Camera-type eye (tissue), 1 donor: ENCODE measurements around a stretch of chr16.

GRCh38 chr16:75647917-75648832 is 602 bp downstream of the TERF2IP start:
- RAMPAGE, long total RNA, result no peak

DNA sequence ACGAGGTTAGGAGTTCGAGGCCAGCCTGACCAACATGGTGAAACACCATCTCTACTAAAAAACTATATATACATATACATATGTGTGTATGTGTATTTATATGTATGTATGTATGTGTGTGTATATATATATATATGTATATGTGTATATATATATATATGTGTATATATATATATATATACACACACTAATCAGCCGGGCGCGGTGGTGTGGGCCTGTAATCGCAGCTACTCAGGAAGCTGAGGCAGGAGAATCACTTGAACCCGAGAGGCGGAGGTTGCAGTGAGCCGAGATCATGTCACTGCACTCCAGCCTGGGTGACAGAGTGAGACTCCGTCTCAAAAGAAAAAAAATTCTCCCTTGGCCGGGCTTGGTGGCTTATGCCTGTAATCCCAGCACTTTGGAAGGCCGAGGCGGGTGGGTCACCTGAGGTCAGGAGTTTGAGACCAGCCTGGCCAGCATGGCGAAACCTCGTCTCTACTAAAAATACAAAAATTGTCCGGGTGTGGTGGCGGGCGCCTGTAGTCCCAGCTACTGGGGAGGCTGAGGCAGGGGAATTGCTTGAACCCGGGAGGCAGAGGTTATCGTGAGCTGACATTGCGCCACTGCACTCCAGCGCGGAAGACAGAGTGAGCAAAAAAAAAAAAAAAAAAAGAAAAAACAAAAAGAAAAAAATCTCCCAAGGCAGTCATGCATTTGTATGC is 1.1 kb downstream of the SYCE1L start:
- RAMPAGE, long total RNA, result no peak

GRCh38 chr16:77663686-77664045 is 58.6 kb upstream of the NUDT7 start:
- RAMPAGE, long total RNA, result no peak

GRCh38 chr16:77722163-77722449 is 208 bp upstream of the NUDT7 start:
- RAMPAGE, long total RNA, result no peak

DNA sequence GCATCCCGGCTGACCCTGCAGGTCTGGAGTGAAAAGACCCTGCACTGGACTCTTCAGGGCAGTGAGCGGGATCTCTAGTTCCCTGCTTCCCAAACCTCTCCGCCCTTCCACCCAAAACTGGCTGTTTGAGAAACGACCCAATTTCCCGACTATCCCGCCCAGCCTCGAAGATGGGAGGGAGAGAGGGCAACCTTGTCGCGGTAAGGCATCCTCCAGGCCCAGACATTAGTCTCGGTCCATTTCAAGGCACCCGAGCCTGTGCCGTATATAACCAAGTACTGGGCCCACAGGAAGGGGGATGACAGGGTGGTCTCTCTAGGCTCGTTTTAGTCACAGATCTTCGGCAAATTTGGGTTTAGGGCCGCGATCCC is 339 bp upstream of the VAT1L start:
- RAMPAGE, long total RNA, result no peak

GRCh38 chr16:77863315-77863956 is 75.1 kb downstream of the VAT1L start:
- RAMPAGE, long total RNA, result no peak

DNA sequence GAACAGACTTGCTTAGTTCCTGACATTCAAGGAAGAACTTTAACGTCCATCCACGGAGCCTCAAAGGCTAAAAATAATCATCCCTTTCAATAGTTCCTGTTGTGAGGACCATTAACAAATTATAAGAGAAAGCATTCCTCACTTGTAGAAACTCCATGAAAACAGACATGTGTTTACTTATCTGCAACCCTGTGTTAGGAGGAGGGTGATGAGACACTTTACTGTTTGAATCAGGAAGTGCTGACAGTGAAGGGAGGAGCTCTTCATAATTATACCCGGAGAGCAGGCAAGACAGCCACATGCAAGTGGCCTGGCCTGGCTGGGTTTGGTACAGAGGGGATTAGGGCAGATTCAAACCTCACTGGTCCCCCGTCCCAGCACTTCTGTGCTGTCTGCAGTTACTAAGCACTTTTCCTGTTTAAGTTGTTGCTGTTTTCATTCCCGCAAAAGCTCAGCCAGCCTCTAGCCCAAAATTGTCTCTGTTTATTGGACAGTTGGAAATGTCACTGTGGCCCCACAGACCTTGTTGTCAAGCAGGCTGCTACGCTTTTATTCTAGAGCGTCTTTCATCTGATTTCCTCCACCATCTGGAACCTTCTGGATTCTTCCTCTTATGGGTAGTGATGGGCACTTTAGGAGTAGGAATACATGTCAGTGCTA is 78.5 kb downstream of the WWOX start:
- RAMPAGE, long total RNA, result no peak

DNA sequence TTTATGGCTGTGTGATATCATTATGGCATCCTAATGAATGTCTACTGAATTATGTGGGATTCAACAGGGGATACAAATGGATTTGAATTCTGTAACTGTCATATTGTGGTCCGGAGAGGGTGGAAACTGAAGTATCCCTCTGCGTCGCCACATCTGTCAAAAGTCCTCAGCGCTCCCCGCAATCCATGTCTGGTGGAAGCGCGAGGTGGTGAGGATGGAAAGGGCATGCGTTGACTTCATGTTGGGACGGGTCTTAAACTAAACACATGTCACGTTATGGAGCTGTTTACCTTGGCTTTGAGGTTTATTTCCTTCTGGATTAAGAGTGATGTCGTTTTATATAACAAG is 418.0 kb downstream of the WWOX start:
- RAMPAGE, long total RNA, result no peak

- RAMPAGE, long total RNA, result no peak
These were observed 508.9 kb downstream of the WWOX start for GRCh38 chr16:78608275-78608751.

- RAMPAGE, long total RNA, result no peak
These were observed 584.4 kb downstream of the WWOX start for GRCh38 chr16:78683855-78684256.

DNA sequence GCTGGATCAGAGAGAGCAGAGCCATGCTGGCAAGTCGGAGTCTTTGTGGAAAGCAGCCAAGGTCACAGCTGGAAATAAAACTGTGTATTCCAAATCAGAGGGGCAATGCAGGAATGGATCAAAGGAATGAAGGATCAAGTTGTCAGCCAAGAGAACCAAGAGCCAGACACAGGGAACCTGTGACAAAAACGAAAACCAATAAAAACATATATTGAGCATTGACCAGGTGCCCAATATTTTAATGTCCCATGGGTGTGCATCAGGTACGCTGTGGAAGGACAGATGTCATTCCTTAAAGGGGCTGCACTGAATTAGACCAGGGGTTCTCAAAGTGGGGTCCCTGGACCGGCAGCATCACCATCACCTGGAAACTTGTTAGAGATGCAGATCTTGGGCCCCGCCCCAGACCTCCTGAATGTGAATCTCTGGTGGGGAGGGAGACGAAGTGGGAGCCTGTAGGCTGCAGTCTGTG is 596.2 kb downstream of the WWOX start:
- RAMPAGE, long total RNA, result no peak

GRCh38 chr16:79284775-79284997 is 315.9 kb downstream of the MAF start:
- RAMPAGE, long total RNA, result no peak

- RAMPAGE, long total RNA, result no peak
These were observed 38.9 kb downstream of the MAF start for GRCh38 chr16:79561651-79562094.

DNA sequence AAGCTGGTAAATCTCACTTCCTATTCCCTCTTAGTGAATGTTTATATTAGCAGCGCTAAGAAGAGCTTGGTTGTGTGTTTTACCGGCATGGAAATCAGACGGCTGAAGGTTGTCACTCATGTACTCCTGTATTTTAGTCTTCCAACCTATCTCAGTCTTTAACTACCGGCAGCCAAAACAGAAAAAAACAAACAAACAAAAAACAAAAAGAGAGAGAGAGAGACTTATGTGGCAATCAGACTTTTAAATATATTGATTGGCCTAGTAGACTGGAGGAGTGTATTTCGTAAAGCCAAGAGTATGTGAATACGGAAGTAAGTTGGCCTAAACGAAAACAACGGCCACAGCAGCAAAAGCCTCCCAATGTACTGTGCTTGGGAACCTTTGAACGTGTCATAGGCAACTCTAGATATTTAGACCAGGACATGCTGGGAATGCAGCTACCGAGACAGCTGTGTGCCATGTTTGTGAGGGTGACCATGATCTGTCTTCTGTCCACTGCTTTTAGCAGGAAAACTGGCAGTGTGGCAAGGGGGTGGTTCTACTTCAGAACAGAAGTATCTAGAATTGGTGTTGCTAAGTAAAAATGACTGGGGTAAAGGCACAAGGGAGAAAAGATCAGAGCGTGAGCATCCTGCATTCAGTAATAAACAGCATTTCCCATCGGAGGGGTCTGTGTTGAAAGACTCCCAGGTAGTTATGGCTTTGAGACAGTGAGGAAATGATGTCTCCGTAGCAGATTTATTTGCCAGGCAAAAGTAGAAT is 7.5 kb downstream of the MAF start:
- RAMPAGE, long total RNA, result no peak

DNA sequence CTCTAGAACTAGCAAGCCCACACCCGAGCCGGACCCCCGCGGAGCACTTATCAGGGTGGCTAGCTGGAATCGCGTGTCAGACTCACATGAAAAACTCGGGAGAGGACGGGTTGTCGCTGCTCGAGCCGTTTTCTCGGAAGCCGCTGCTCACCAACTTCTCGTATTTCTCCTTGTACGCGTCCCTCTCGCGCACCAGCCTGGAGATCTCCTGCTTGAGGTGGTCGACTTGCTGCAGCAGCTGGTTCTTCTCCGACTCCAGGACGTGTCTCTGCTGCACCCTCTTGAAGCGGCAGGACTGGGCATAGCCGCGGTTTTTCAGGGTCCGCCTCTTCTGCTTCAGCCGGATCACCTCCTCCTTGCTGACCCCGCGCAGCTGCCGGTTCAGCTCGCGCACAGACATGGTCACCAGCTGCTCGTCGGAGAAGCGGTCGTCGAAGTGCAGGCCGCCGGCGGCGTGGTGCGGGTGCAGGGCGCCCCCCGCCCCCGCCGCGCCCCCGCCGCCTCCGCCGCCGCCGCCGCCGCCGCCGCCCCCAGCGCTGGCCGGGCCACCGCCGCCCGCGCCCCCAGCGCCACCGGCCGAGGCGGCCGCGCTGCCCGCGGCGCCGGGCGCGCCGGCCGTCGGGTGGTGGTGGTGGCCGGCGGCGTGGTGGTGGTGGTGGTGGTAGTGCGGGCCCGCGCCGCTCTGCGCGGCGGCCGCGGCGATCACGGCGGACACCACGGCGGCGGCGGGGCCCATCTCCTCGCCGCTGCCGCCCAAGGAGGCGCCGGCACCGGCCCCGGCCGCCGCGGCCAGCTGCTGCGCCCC is 1.6 kb downstream of the MAF start:
- RAMPAGE, long total RNA, result no peak

DNA sequence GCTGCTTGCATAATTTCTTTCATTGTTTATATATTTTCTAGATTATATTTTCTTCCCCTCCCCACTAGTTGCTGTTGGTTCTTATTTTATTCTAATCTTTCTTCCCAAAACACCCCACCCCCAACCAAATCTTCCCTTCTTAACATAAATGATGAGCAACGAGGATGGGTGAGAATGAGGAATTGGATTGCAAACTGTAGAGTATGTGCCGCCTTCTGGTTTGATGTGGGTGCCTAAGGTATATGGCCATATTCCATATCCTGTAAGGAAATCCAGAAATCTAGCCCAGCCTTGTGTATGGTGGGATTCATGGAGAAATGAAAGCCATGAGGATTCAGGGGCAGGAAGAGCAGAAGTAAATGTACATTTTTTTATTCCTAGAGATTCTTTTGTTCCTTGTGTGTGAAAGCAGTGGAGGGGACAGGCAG is 3.7 kb downstream of the ATMIN start:
- RAMPAGE, long total RNA, result no peak

DNA sequence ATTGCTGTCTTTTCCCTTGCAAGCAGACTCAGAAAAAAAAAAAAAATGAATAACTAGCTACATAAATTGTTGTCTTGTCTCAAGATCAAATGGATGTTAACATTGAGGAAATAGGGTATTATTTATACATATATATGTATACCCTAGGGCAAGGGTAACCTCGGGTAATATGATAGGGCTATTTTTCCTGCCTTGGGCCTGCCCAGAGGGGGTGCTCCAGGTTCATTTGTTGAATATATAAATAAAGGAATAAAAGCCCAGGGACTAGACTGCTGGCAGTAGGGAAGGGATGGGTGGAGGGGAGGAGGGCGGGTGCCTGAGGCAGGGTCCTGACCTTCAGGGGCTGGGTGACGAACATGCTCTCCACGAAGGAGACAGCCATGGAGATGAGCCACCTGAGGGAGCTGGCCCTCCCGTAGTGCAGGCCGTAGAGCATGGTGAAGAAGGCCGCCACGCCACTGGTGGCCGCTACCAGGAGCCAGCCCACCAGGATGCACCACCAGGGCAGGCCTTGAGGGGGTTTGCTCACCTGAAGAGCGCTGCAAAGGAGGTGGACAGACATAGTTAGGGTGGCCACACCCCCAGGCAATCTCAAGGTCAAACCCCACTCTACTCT is 43.1 kb upstream of the GCSH start:
- RAMPAGE, long total RNA, result no peak

- RAMPAGE, long total RNA, result no peak
These were observed 1.2 kb upstream of the BCO1 start for GRCh38 chr16:81237242-81237671.

DNA sequence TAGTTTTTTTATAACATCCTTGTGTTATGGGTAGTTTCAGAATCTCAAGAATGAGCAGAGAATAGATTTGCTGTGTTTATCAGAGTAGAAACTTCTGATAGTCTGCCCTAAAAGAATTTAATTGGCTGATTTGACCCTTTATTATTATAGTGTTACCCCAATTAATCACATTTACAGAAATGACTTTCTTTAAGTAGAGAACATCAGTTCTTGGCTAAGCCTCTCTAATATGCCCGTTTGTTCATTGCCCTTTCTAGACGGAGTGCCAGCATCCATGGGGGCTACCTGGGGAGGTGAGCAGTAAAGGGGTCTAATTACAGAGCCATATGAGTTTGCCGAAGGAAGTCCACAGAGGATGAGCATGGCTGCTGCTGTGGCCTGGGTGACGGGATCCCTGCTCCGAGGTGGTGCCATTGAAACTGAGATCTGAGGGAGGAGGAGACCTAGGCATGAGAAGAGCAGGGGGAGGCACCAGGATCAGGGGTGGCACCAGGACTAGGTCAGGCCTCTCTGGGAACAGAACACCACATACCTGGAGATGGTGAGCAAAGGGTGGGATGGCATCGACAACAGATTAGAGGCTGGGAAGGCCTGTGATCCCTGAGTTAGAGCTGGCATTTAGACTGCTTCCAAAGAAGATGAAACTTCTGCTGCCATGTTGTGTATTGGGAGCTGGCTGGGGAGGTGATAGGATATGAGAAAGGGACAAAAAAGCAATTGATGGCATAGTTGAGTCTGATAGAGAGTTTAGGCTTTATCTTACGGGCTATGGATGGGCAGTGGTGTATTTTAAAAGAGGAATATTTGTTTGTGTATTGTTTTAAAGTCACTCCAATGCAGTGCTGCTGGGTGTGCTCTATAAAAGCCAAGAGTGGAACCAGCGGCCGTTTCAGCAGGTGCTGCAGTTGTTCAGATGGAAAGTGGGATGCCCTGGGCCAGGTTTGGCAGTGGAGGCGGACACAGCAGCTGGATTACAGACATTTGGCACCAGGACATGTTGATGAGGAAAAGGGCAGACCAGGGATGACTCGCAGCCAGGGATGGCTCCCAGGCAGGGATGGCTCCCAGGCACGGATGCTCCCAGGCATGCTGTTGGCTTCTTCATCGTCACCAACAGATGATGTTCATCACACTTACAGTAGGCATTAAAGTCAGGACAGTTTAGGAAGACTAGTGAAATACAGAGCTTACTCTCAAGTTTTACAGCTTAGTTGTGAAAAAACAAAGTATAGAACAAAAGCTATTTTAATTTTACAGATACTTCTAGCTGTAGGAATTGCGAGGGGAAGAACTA is 9.7 kb downstream of the GAN start:
- RAMPAGE, long total RNA, result no peak

GRCh38 chr16:81339862-81340568 is 25.3 kb downstream of the GAN start:
- RAMPAGE, long total RNA, result no peak